ENCODE measurements around the genes SKIC8, HYKK and CEMIP.

GRCh38 chr15:78000005-78000639, 77.4 kb downstream of the TBC1D2B start:
- PRO-cap, 3 experiments = no peak in any of the 3 experiments
- RAMPAGE, long total RNA, 2 experiments = no peak in any of the 2 experiments
- RRBS = no CpG with 5 or more reads among the region's 23 CpGs

- PRO-cap, 3 experiments = no peak in any of the 3 experiments
- RAMPAGE, long total RNA, 2 experiments = no peak in any of the 2 experiments
- RRBS = no CpG with 5 or more reads among the region's 13 CpGs
Measured at GRCh38 chr15:78007827-78008566, 69.5 kb downstream of the TBC1D2B start.

GRCh38 chr15:78046845-78047857, 30.4 kb downstream of the TBC1D2B start:
- PRO-cap, 3 experiments = no peak in any of the 3 experiments
- RAMPAGE, long total RNA, 2 experiments = no peak in any of the 2 experiments
- RRBS = no CpG with 5 or more reads among the region's 7 CpGs

DNA sequence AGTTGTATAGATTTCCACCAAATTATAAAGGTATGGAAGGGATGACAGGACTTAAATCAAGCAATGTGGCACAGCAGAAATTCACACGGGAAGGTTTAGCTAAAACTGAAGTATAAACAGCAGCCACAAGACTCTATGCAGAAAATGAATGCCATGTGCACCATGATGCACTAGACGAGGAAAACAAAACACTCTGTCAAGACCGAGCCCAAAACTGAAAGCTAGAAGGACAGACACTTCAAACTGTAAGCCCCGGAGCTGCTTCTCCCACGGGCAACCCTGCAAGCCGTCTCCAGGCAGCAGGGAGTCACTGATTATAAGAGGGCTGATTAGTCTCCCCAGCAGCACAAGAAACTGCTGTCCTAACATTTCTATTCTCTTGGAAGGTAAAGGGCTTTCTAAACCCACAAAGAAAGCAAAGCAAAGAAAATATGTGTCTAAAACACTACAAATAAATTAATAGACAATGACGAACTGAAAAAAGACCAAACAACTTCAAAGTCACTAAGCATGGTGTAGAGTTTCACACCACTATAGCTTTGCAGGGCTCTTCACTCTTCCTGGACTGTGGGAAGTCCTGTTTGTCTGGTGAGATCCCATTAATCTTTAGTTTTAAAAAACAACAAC, 15.6 kb downstream of the TBC1D2B start:
- PRO-cap, 3 experiments = peak in 2 of 3 experiments; most common plus-strand start position 211 of the sequence (in 1); most common minus-strand start position 216 of the sequence (in 1)
- RAMPAGE, long total RNA, 2 experiments = no peak in any of the 2 experiments
- RRBS = no CpG with 5 or more reads among the region's 7 CpGs

GRCh38 chr15:78298838-78300103, at the start of gene SKIC8:
Gene SKIC8 (minus strand): TSS chr15:78299609.
- PRO-cap, 3 experiments = peak in 3 of 3 experiments; most common plus-strand start chr15:78299718 (in 3); most common minus-strand start chr15:78299609 (in 2)
- RAMPAGE, long total RNA, 2 experiments = start-site peak on the plus strand in 2 of 2 experiments, at chr15:78299671-78299693 at its widest, 9 to 12 reads per replicate; start-site peak on the minus strand in 2 of 2 experiments, at chr15:78299522-78299727 at its widest, 1,244 to 1,580 reads per replicate
- RRBS = 1% methylated on average over 12 of the region's 59 CpGs

DNA sequence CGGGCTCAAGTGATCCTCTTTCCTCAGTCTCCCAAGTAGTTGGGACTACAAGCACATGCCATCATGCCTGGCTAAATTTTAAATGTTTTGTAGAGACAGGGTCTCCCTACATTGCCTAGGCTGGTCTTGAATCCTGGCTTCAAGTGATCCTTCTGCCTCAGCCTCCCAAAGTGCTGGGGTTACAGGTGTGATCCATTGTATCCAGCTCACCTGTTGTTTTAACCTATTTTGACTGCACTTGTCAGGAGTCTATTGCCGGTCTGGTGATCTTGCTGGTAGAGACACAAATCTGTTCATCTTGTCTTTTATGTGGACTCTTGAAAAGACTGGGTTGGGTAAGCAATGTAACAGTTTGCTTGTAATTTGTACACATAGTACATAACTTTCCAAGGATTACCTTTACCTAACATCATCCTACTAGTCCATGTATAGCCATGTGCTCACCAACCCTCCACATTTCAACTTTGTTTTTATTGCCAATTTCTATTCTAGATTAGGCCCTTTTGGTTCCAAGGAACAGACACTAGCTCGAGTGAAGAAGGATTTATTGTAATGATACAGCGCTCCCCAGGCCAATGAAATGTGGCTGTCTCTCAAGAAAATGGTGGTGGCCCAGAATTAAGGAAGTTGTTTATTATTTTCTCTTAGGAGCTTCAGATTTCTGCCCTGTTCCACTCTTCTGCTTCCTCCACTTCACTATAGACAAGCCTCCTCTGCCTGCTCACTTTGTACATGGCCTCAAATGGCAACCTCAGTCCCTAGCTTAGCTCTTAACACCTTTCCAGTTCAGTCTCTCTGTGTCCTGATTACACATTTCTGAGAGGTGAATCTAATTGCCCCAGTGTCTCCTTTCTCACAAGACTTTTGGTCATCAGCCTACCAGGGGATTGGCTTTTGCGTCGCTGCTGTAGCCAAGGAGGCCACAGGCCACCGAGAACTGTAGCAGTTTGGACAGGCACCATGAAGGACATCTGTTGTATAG, 8.2 kb downstream of the IREB2 start:
- PRO-cap, 3 experiments = no peak in any of the 3 experiments
- RAMPAGE, long total RNA, 2 experiments = no peak in any of the 2 experiments
- RRBS = no CpG with 5 or more reads among the region's 7 CpGs

GRCh38 chr15:78507085-78507746, at the start of gene HYKK:
Gene HYKK (plus strand): TSS chr15:78507577.
- PRO-cap, 3 experiments = peak in 3 of 3 experiments; most common plus-strand start chr15:78507383 (in 3); most common minus-strand start chr15:78507266 (in 2)
- RAMPAGE, long total RNA, 2 experiments = start-site peak on the plus strand in 1 of 2 experiments, at chr15:78507587-78507597 at its widest, 30 reads per replicate
- RRBS = 1% methylated on average over 26 of the region's 51 CpGs

- PRO-cap, 3 experiments = no peak in any of the 3 experiments
- RAMPAGE, long total RNA, 2 experiments = no peak in any of the 2 experiments
- RRBS = no CpG with 5 or more reads among the region's 9 CpGs
Measured at GRCh38 chr15:78548422-78549273, 8.4 kb downstream of the PSMA4 start.

DNA sequence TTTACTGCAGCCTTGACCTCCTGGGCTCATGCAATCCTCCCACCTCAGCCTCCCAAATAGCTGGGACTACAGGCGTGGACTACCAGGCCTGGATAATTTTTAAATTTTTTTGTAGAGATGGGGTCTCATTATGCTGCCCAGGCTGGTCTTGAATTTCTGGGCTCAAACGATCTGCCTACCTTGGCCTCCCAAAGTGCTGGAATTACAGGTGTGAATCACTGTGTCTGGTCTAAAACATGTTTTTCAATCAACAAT, 3.4 kb downstream of the ADAMTS7 start:
- PRO-cap, 3 experiments = no peak in any of the 3 experiments
- RAMPAGE, long total RNA, 2 experiments = no peak in any of the 2 experiments
- RRBS = no CpG with 5 or more reads among the region's 2 CpGs

- PRO-cap, 3 experiments = peak in 3 of 3 experiments; most common plus-strand start chr15:78873795 (in 3); most common minus-strand start chr15:78874452 (in 3)
- RAMPAGE, long total RNA, 2 experiments = no peak in any of the 2 experiments
- RRBS = no CpG with 5 or more reads among the region's 39 CpGs
Measured at GRCh38 chr15:78873769-78874807, 1.4 kb downstream of the MORF4L1 start.

- PRO-cap, 3 experiments = no peak in any of the 3 experiments
- RAMPAGE, long total RNA, 2 experiments = no peak in any of the 2 experiments
- RRBS = no CpG with 5 or more reads among the region's 13 CpGs
Measured at GRCh38 chr15:79078695-79079558, 11.7 kb downstream of the RASGRF1 start.

GRCh38 chr15:79219667-79220132, 62.8 kb upstream of the ANKRD34C start:
- PRO-cap, 3 experiments = no peak in any of the 3 experiments
- RAMPAGE, long total RNA, 2 experiments = no peak in any of the 2 experiments
- RRBS = no CpG with 5 or more reads among the region's 1 CpG

DNA sequence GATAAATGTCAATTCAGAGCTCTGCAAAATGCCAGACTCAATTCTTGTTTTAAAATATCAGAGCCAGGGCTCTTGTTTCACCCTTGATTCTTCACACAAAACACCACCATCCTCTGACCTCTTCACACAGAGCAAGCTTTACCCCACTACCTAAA, 25.5 kb upstream of the MTHFS start:
- PRO-cap, 3 experiments = no peak in any of the 3 experiments
- RAMPAGE, long total RNA, 2 experiments = no peak in any of the 2 experiments

- PRO-cap, 3 experiments = no peak in any of the 3 experiments
- RAMPAGE, long total RNA, 2 experiments = no peak in any of the 2 experiments
- RRBS = no CpG with 5 or more reads among the region's 4 CpGs
Measured at GRCh38 chr15:79954137-79954774, 16.7 kb downstream of the BCL2A1 start.

- PRO-cap, 3 experiments = no peak in any of the 3 experiments
- RAMPAGE, long total RNA, 2 experiments = no peak in any of the 2 experiments
- RRBS = no CpG with 5 or more reads among the region's 2 CpGs
Measured at GRCh38 chr15:79988701-79989118, 17.7 kb upstream of the BCL2A1 start.

GRCh38 chr15:80113573-80114199, 39.1 kb upstream of the FAH start:
- PRO-cap, 3 experiments = no peak in any of the 3 experiments
- RAMPAGE, long total RNA, 2 experiments = no peak in any of the 2 experiments
- RRBS = no CpG with 5 or more reads among the region's 2 CpGs

DNA sequence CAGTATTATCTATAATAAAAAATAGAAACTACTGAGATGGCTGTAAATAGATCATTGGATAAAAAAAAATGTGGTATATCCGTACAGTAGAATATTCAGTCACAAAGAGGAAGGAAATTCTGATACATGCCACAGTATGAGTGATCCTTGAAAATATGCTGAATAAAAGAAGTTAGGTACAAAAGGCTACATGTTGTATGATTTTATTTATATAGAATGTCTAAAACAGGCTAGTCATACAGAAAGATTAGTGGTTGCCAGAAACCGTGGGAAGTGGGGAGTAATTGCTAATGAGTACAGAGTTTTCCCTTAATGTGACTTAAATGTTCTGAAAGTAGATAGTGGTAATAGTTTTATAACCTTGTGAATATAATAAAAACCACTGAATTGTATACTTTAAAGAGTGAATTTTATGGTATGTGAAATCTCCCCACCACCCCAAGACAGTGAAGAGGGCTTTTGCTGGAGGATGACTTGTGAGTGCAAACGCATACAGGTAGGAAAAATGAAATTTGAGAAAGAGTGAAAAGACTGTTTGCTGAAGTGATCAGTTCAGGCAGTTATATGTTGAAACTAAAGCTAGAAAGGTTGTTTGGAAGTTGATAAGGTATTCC, 24.8 kb upstream of the FAH start:
- PRO-cap, 3 experiments = no peak in any of the 3 experiments
- RAMPAGE, long total RNA, 2 experiments = no peak in any of the 2 experiments
- RRBS = no CpG with 5 or more reads among the region's 3 CpGs

DNA sequence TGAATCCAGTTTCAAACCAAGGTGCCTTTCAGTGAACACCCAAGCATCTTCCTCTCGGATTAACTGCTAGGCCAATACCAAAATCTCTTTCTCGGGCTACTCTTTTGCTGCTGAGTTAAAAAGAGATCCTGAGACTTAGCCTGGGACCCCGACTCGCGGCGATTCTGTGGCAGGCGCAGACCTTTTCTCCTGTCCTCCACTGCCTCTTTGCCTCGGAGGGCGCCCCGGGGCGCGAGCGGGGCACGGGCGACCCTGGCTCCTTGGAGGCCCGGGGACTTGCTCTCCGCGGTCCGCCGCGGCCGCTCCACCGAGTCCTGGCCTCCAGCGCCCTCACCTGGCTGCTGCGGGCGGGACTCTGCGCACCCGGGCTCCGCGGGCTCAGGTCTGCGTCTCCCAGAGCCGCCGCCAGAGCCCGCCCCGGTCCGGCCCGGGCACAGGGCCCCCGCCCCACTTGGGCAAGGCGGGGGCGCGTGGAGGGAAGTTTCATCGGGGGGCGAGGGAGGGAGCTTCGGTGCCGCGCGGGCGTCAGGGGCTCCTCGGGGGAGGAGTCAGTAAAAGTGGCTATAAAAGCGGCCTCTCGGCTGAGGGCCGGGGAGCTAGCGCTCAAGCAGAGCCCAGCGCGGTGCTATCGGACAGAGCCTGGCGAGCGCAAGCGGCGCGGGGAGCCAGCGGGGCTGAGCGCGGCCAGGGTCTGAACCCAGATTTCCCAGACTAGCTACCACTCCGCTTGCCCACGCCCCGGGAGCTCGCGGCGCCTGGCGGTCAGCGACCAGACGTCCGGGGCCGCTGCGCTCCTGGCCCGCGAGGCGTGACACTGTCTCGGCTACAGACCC, at the start of gene CEMIP:
Gene CEMIP, plus strand, starts transcription at position 593 of the 833 bp plus-strand sequence.
- PRO-cap, 3 experiments = peak in 1 of 3 experiments; most common plus-strand start position 594 of the sequence (in 1)
- RAMPAGE, long total RNA, 2 experiments = no peak in any of the 2 experiments
- RRBS = 1% methylated on average over 32 of the region's 80 CpGs

GRCh38 chr15:80999408-81000725, 856 bp upstream of the TLNRD1 start:
- PRO-cap, 3 experiments = peak in 1 of 3 experiments; most common plus-strand start chr15:81000312 (in 1)
- RAMPAGE, long total RNA, 2 experiments = no peak in any of the 2 experiments
- RRBS = 2% methylated on average over 10 of the region's 50 CpGs

GRCh38 chr15:81005717-81006317, 5.1 kb downstream of the TLNRD1 start:
- PRO-cap, 3 experiments = no peak in any of the 3 experiments
- RAMPAGE, long total RNA, 2 experiments = no peak in any of the 2 experiments
- RRBS = no CpG with 5 or more reads among the region's 3 CpGs

Measured in testis (tissue), 5 donors.